WTC11 (cell line): Measurements from ENCODE around the genes RASA4B, POLR2J3 and UPK3BL1.

DNA sequence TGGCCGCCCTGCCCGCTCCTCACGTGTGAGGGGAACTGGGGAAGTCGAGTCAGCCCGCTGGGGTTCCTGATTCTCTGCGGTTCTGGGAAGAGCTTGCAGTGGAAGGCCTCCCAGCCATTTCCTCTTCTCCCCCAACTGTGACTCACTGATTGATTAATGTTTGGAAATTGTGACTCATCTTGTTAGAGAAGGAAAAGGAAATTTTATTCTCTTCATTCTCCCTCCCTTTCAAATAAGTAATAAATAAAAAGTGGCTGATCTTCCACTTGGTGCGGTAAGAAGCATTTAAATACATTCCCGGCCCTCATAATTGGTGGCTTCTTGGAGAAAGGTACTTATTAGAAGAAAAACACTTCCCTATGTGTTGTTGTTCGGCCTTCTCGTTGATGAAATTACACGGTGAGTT lies 135.6 kb downstream of the CUX1 start:
- PRO-cap: no peak

DNA sequence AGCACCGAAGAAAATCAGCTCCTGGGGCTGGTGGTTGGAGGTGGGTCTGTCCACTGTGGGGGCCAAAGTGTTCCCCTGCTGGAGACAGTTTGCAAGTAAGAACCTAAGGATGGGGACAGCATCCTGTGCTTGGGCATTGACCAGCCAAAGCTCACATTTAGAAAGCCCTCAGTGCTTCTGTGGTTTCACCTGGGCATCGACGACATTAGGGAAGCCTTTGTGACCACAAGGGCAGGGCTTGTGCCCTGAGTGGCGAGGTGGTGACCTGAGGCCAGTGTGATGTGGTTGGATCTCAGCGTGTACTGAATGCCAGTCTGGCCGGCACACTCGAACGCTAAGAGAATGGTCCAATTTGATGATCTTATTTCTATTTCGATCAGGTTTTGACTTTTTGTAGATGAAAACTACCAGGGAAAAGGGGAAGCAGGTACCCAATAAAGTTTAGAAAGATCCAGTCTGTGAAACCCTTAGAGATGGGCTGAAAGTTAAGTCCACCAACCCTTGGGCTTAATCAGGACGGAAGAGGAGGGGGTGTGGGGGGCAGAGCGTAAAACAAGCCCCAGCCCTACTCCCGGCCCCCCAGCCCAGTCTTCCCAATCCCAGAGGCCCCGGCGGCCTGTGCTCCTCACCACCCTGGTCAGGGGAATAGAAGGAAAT lies 32.0 kb upstream of the SH2B2 start:
- PRO-cap: no peak

DNA sequence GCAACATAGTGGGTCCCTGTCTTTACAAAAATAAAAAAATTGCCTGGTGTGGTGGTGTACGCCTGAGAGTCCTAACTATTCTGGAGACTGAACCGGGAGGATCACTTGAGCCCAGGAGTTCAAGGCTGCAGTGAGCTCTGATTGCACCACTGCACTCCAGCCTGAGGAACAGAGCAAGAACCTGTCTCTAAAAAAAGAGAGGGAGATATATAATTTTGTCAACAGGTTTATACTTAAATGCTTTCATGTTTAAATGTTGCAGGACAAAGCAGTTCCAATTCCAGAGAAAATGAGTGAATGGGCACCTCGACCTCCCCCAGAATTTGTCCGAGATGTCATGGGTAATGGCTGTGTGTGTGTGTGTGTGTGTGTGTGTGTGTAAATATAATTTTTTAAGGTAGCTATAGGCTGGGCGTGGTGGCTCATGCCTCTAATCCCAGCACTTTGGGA lies 1.2 kb downstream of the PRKRIP1 start:
- PRO-cap: no peak

DNA sequence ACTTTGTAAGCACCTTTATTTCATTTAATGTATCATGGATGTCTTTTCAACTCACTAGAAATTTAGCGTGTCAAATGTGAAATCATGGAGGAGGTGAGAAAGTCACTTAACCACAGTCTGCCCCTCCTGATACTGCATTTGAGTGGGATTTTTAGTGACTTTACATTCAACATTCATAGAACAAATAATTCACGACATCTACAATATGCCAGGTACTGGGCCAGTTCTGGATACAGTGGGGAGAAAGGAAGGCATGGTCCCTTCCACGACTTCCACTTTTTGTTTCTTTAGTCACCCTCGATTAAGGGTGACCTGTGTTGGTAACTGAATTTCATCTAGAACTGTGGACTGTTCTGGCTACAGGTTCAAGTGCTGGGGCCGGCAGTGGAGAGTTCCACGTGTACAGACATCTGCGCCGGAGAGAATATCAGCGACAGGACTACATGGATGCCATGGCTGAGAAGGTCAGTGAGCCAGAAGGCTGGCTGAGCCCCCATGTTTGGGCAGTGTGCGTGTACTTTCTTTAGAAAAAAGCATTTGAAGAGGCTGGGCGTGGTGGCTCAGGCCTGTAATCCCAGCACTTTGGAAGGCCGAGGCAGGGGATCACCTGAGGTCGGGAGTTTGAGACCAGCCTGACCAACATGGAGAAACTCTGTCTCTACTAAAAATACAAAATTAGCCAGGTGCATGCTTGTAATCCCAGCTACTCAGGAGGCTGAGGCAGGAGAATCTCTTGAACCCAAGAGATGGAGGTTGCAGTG lies 3.2 kb downstream of the PRKRIP1 start:
- PRO-cap: no peak

GRCh38 chr7:102425456-102426206 lies 7.7 kb upstream of the ORAI2 start:
- PRO-cap: no peak

- PRO-cap: no peak
These were observed at the start of gene RASA4B for GRCh38 chr7:102517575-102518002. TSS of gene RASA4B (minus strand) at chr7:102517777.

GRCh38 chr7:102572297-102572971 lies at the start of gene POLR2J3:
TSS of gene POLR2J3 (minus strand) at chr7:102572583.
- PRO-cap: bidirectional peak, plus-strand start at chr7:102572807, minus-strand start at chr7:102572553

GRCh38 chr7:102642654-102643053 lies at the start of gene UPK3BL1:
TSS of gene UPK3BL1 (minus strand) at chr7:102642791.
- PRO-cap: no peak

GRCh38 chr7:102872309-102872811 lies 40.4 kb upstream of the LRRC17 start:
- PRO-cap: no peak

- PRO-cap: no peak
These were observed 36.8 kb upstream of the ARMC10 start for GRCh38 chr7:103038102-103038497.

GRCh38 chr7:103298247-103298884 lies 1.1 kb downstream of the PMPCB start:
- PRO-cap: no peak

- PRO-cap: no peak
These were observed 1.5 kb upstream of the RELN start for GRCh38 chr7:103990801-103991494.

GRCh38 chr7:104130176-104131244 lies 77.3 kb downstream of the ORC5 start:
- PRO-cap: no peak

DNA sequence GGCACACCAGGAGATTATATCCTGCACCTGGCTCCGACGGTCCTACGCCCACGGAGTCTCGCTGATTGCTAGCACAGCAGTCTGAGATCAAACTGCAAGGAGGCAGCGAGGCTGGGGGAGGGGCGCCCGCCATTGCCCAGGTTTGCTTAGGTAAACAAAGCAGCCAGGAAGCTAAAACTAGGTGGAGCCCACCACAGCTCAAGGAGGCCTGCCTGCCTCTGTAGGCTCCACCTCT lies 2.2 kb upstream of the ORC5 start:
- PRO-cap: unidirectional peak, minus-strand start at position 70 of the sequence

DNA sequence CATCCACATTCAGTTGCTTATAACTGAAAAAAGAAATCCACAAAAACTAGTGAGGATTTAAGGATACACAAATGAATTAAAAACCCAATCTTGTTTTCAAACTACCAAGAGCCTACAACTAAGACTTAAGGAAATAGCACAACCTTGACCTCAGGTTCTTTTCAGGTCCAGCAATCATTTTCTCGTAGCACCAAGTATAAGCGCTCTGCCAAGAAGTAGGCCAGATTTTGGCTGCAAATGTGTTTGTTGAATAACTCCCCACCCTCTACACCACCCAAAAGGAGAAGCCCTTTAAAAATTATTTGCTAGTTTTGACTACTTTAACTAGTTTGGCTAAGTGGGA lies 2.8 kb upstream of the KMT2E start:
- PRO-cap: no peak

GRCh38 chr7:105210516-105211349 lies 178.0 kb downstream of the SRPK2 start:
- PRO-cap: no peak

DNA sequence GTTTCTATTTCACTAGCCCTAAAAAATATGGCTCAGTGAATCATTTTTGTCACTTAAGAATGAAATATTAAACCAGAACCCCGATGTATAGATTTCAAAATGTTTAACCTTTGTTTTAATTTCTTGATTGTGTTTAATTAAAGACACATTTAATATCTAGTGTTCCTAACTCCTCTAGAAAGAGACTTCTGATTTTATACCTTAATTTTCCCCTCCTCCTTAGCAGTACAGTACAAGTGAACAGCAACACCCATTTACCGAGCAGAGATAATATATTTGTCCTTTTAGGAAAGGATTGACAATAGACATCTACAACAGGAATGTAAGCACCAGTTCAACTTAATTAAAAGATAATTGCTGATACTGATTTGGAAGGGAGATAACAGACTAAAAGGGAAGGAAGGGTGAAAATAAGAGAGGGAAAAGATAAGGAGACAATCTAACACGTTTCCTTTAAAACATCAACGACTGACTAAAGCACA lies 119.4 kb downstream of the SRPK2 start:
- PRO-cap: no peak

DNA sequence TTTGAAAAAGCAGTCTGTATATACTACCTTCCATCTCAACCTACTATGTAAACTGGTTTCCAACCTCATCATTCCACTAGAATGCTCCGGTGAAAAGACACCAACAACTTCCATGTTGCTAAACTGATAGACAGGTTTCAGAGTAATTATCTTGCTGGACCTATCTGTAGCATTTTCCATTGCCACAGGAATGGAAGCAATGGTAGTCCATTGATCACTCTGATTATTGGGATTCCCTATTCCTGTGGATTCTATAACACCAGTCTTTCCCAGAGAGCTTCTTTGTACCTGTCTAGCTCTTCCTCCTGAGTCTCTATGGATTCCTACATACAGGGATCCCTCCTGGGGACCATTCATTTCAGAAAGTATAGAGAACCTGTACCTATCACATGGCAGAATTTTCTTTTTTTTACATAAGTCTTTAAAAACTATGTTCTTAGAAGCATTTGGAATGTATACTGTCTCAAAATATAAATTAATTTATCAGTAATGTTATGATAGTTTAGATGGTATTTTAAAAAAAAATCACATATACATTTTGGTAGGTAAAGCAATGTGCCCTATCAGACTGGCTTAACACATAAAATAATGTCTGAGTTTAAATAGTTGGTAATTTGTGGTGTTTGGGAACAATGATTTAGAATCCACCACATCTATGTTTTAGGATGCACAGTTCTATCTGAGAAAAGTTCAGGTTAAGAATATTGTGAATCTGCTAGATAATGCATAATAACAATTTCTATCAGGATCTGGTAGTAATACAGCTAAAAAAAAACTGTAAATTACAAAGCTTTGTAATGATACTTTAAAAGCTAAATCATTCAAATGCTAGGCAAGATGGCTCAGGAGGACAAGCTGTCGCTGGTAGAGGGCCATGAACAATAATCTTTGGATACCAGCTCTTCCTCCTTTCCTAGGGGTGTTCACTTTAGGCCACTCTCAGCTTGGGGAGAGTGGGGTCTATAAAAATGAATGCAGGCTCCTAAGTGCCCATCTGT lies 22.7 kb downstream of the PUS7 start:
- PRO-cap: no peak

- PRO-cap: no peak
These were observed 80.7 kb upstream of the EFCAB10 start for GRCh38 chr7:105662133-105662349.

GRCh38 chr7:105675711-105676674 lies 94.7 kb upstream of the EFCAB10 start:
- PRO-cap: no peak